GM23338 (cell line): ENCODE results near the genes RCAN2, CD2AP, OPN5 and IL17F.

GRCh38 chr6:46325277-46326106 lies 154.7 kb upstream of the ENPP5 start:
- PRO-cap = no peak
- RAMPAGE, long total RNA = no peak

- PRO-cap = bidirectional peak, plus-strand start at chr6:46491229, minus-strand start at chr6:46491138; bidirectional peak, plus-strand start at chr6:46491588, minus-strand start at chr6:46491438; bidirectional peak, plus-strand start at chr6:46491666, minus-strand start at chr6:46491729
- RAMPAGE, long total RNA = no peak
Observed at GRCh38 chr6:46490751-46491779, at the start of gene RCAN2. Gene RCAN2, minus strand, starts transcription at chr6:46491449.

GRCh38 chr6:46954566-46955333 lies 33.0 kb upstream of the ADGRF5 start:
- PRO-cap = no peak
- RAMPAGE, long total RNA = no peak

DNA sequence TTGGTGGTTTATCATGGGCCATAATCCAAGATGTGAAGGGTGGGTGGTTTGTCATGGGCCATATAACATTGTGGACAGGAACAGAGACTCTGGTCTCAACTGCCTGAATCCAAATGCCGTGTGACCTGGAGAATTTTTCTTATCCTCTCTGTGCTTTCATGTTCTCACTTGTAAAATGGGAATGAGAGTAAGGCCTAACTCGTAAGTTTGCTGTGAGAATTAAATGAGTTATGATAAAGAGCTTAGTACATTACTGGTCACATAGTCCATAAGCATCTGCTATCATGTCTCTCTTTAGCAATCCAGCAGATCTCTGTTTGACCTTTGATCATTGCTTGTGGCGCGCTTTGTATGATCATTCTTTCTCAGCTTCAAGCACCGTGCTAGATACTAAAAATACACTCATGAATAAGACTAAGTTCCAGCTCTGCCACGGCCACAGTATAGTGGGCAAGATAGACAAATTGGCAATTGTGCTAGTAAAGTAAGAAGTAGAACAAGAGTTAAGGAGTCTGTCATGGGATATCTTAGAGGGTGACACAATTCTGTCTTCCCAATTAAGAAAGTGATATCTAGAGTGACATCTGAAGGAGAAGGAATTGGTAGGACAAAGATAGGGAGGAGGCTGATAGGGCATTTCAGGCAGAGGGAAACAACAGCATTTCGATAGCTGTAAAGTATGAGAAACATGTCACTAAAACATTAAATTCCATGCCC lies 75.1 kb upstream of the ADGRF1 start:
- PRO-cap = no peak
- RAMPAGE, long total RNA = no peak

DNA sequence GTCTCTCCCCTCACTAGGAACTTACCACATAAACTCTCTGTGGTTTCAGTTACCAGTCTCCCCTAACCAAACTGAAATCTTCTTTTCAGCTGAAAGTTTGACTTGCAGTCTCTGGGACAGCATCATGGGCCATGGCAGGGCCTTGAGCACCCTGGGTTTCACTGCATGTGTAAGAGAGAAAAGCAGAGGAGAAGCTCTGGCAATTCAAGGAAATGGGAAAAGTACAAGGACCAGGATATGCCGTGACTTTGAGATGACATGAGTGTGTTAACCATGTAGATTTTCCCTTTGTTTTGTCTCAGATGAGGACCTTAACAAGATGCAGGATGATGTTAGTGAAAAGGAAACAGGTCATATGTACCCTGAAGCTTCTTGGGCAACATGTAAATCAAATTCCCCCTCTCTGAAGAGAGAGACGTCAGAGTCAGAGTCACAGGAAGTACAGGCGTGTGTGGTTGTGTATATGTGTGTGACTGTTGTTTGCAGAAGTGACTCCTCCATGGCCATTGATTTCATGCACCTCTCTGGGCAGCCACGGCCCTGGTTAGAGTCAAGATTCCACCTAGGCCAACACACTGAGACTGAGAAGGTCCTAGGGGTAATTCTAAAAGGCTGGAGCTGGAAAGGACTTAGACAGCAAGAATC lies 106.2 kb downstream of the TNFRSF21 start:
- PRO-cap = no peak
- RAMPAGE, long total RNA = no peak

DNA sequence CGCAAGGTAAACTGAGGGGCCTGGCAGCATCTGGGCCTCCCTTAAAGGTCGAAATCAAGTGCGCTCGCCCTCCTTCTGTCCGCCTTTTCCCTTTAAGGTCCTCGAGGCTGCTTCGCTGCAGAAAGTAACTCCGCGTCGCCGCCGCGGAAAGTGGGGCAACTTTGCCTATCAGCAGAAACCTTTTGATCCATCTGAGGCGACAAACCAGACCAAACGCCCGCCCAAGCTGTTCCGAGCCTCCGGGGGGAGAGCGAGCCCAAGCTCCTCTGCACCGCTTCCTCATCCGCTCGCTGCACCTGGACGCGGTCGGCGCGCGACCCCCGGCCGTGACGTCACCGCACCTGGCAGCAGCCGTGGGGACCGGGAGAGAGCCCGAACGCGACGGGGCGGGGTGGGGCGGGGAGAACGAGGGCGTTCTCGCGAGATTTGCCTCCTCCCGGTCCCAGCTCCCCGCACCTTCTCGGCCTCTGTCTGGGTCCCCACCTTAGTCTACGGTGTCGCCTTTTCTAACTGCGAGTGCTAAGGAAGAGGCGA lies at the start of gene CD2AP:
CD2AP (plus strand) TSS at position 466 of the 534 bp plus-strand sequence.
- PRO-cap = bidirectional peak, plus-strand start at position 487 of the sequence, minus-strand start outside the sequence
- RAMPAGE, long total RNA = start-site peak on the minus strand centred at position 288 of the sequence, 41 bp wide, 19 and 7 reads in 2 replicates

GRCh38 chr6:47554460-47554996 lies 76.9 kb downstream of the CD2AP start:
- PRO-cap = no peak
- RAMPAGE, long total RNA = no peak

DNA sequence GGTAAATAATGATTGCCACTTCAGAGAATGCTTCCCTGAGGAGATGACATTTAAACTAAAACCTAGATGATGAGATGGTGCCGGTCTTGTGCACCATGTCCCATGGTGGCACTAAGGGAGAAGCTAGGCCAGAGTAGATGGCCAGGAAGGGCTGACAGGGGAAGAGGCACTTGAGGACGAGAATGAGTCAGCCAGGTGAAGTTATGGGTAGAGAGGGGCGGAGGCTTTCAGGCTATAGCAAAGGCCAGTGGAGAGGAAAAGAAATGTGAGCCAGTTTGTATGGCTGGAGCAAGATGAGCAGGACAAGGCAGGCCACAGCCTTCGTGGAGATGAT lies 44.7 kb upstream of the ADGRF4 start:
- PRO-cap = no peak
- RAMPAGE, long total RNA = no peak

DNA sequence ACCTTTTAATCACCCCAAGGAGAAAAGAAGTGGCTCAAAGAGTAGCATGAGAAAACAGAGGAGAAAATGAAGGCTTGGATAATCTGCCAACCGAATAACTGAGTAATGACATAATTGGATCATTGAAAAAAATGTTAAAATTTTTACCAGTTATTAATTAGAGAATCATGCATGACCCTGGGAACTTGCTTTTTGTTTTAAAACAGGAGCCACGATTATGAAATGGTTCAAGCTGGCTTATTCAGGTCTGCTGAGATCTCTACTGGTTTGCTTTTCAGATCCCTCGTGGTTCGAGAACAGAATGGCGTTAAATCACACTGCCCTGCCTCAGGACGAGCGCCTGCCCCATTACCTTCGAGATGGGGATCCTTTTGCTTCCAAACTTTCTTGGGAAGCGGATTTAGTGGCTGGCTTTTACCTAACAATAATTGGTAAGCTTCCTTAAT lies at the start of gene OPN5:
OPN5 (plus strand) TSS at position 267 of the 446 bp plus-strand sequence.
- PRO-cap = no peak
- RAMPAGE, long total RNA = no peak

DNA sequence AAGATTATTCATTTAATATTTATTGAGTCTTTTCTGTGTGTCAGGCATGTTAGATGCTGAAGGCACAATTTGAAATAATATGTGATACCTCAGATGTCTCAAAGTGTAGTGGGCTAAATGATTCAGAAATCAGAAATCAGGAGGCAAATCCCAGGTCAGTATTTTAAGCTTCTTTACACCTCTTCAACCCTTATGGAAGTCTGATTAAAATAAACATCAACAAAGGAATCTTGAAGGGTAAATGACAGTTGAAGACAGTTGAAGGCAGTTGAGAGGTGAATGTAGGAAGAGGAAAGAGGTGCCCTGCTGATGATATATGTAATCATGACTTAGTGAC lies 4.9 kb downstream of the OPN5 start:
- PRO-cap = no peak
- RAMPAGE, long total RNA = no peak

DNA sequence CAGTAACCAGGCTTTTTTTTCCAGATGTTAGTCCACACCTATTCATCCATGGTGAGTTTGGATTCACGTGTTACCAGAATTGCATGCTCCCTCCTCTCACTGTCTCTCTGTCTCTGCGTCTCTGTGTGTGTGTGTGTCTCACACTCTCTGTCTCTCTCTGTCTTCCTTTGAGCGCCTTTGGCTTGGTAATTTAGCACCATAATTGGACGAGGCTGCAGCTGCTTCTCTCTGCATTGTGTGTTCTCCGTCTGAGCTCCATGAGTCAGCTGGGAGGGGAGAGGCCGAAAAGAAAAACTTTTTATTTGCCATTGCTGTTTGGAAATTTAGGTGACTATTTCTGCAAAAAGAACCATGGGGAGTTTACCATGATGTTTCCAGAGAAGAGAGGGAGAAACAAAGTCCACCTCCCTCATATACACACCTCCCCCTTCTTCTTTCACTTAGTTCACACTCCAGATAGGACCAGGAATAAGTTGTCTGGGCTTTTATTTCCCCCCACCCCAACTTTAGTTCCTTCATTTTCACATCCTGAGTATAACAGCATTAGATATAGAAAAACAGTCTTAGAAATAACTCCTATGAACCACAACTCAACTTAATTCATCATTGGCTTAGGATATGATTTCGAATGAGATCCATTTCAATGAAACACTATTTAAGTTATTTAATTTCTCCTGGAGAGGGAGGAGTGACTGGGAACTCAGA lies 3.6 kb downstream of the TFAP2B start:
- PRO-cap = no peak
- RAMPAGE, long total RNA = no peak

- PRO-cap = no peak
- RAMPAGE, long total RNA = no peak
Observed at GRCh38 chr6:51121634-51122123, 303.0 kb downstream of the TFAP2B start.

DNA sequence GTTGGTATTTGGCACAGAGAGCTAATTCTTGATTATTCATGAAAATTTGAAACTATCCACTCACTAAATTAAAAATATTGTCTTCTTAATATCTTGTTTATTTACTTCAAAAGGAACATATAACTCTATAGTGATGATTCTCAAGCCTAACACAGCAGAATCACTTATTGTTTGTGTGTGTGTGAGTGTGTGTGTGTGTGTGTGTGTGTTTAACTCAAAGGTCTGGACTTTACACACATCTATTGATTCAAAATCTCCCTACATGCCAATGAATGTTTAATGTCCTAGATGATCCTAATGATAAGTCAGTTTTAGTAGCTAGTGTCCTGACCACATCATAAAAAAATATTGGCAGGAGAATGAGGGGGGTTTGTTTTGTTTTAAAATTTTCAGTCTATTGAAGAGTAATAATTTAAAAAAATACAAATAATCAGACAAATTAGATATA lies 349.8 kb downstream of the PKHD1 start:
- PRO-cap = no peak
- RAMPAGE, long total RNA = no peak

- PRO-cap = no peak
- RAMPAGE, long total RNA = no peak
Observed at GRCh38 chr6:52244417-52244529, at the start of gene IL17F. Gene IL17F, minus strand, starts transcription at chr6:52244500.

GRCh38 chr6:52285726-52285925 lies 1.1 kb upstream of the MCM3 start:
- PRO-cap = no peak
- RAMPAGE, long total RNA = no peak

- PRO-cap = no peak
- RAMPAGE, long total RNA = no peak
Observed at GRCh38 chr6:52504135-52505155, 72.4 kb downstream of the TRAM2 start.

- PRO-cap = no peak
- RAMPAGE, long total RNA = no peak
Observed at GRCh38 chr6:52543419-52544175, 33.3 kb downstream of the TRAM2 start.

- PRO-cap = no peak
- RAMPAGE, long total RNA = no peak
Observed at GRCh38 chr6:52579071-52579618, 2.3 kb upstream of the TRAM2 start.

DNA sequence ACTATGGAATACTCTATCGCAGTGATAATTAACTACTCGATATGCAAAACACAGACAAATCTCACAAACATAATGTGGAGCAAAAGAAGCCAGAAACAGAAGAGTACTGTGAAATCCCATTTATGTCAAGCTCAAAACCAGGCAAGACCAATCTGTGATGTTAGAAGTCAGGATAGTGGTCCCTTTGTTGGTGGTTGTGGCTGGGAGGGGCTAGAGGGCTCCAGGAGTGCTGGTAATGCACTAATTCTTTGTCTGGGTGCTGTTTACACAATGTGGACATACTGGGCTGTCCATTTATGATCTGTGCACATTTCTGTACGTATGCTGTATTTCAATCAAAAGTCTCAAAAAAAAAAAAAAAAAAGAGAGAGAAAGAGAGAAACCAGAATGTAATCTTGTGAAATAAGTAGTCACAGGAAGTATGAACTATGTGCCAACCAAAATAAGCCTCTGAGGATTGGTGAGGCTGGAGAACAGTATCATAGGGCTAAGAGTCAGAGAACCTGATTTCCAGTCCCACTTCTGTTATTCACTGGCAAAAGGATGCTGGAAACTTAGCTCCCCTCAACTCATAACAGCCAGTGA lies 19.5 kb upstream of the TRAM2 start:
- PRO-cap = no peak
- RAMPAGE, long total RNA = no peak

- PRO-cap = no peak
- RAMPAGE, long total RNA = no peak
Observed at GRCh38 chr6:52651349-52651603, 19.6 kb upstream of the TMEM14A start.